ENCODE measurements around the gene SPAG17.

DNA sequence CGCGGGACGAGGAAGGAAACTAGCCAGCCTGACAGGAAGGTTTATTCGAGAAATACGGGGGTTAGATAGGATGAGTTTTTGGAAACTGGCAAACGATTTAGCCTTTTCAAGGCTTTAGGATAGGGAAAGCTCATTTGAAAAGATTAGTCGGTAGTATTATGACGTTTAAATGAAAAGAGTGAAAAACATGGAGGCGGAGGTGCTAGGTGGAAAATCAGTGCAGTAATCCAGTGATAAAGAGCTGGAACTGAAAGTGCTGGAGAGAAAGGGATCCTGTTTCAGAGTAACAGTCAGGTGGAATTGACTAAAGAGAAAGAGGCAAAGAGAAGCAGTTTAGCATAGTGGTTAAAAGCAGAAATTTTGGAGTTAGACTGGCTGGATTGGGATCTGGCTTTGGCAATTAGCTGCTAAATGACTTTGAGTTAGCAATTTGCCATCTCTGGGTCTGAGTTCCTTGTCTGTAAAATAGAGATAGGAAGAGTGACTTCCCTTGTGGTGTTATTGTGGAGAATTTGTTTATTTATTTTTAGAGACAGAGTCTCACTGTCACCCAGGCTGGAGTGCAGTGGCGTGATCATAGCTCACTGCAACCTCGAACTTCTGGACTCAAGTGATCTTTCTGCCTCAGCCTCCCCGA is 1.0 kb downstream of the WDR3 start:
- RRBS, result no CpG with 5 or more reads among the region's 12 CpGs

DNA sequence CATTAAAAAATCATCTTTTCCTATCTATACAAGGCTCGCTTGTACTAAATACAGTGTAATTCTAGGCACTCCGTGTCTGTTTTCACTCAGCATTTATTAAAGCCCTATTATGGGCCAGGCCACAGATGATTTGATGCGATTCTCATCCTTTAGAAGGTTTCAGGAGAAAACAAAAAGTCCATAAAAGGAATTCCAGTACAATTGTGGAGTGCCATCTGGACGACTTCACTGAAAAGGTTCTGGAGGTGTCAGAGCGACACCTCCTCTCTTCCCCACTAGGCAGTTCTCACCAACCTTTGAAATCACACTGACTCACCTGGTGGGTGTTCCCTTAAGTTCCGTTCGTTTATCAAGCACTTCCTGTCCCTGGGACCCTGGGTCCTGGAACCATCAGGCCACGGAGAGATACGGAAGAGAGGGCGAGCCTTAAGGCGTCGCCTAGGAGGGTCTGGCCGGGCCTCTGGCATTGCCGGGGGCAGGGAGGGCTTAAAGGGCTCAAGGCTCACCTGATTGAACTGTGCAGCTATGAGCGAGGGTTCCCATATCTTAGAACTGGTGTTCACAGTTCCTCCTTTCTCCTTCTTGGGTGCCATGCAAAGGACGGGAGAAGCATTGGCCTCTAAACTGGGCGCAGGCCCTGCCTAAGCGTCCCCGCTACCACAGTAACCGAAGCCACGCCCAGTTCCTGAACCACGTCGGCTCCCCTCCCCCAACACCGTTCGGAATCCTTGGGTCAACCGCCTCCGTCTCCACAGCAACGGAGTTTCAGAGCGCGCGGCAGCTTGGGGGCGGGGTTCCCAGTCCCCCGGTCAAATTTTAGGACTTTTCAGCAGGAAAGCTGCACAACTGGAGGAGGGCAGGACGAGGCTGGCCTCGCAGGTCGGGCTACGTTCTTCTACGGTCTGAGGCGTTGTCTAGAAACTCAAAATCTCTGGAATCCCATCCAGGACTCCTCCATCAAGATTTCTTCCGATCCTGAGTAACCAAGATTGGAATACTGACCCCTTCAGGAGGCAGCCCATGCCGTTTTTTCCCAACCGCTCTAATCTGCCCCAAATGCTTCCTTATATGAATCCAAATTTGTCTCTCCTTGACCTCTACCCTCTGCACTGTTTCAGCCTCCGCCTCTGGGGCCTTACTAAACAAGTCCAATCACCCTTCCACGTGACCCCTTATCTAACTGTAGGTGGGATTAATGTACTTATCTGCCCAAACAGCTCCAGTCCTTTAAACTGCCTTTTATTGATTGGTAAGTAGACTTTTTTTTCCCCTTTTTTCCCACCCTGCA is at the start of gene SPAG17:
Gene SPAG17, minus strand, starts transcription at position 664 of the 1,288 bp plus-strand sequence.
- RRBS, result no CpG with 5 or more reads among the region's 44 CpGs

GRCh38 chr1:119032981-119033413 is 44.9 kb upstream of the TBX15 start:
- RRBS, result no CpG with 5 or more reads among the region's 22 CpGs

- RRBS, result no CpG with 5 or more reads among the region's 6 CpGs
Measured at GRCh38 chr1:119046681-119047470, 58.7 kb upstream of the TBX15 start.

DNA sequence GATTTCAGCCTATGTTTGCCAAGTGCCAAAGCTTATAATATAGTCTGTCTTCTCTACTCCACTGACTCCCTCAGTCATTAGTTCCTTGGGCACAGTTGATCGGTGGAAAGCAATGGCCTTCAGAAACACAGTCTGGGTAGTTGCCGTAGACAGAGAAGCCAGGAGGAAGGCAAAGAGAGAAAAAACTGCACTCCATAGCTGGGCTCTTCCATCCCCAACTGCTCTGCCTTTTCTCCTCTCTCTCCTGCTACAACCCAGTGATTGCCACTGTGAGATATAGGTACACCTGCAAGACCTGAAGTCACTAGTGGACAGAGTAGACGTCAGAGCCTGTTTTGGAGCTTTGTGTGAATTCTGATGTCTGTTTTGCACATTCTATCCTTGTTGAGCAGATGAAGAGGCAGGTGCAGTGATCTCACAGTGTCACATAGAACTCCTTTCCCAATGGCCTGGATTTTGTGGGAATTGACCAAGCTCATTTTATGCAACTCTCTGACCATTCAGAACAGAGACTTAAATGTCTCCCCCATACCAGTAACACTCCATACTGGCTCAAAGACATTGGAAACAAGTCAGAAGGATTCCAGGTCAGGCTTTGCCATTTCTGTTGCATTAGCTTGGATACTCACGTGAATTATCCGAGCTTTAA is 2.2 kb downstream of the HAO2 start:
- RRBS, result no CpG with 5 or more reads among the region's 5 CpGs

GRCh38 chr1:119646952-119647900 is 840 bp downstream of the ZNF697 start:
- RRBS, result 2% methylated on average over 5 of the region's 37 CpGs

DNA sequence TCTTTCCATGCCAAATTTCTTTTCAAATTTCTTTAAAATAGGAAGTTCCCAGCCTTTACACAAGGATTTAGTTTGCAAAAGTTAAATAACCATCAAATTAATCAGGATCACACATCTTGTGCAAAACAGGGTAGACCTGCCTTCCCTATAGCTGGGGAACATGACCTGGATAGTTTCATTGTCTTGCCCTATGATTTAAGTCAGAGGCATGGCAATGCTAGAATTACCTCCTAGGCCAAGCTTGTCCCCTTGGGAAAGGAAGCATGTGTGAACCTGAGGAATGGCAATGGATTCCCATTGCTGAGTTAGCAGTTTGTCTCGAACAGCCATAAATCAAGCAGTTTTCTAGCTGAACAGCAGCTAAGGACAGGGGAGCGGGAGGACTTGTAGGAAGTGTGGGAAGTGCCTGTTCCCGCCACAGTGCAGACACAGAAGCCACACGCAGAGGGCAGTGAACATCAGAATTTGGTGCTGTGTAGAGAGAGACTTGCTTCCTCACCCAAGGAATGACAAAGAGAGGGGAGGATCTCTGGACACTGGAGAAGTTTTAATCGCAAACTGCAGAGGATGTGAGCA is 3.7 kb downstream of the PHGDH start:
- RRBS, result no CpG with 5 or more reads among the region's 5 CpGs

- RRBS, result no CpG with 5 or more reads among the region's 3 CpGs
Measured at GRCh38 chr1:119779204-119779611, 10.5 kb upstream of the HMGCS2 start.

GRCh38 chr1:119782649-119783810 is 14.3 kb upstream of the HMGCS2 start:
- RRBS, result no CpG with 5 or more reads among the region's 10 CpGs

DNA sequence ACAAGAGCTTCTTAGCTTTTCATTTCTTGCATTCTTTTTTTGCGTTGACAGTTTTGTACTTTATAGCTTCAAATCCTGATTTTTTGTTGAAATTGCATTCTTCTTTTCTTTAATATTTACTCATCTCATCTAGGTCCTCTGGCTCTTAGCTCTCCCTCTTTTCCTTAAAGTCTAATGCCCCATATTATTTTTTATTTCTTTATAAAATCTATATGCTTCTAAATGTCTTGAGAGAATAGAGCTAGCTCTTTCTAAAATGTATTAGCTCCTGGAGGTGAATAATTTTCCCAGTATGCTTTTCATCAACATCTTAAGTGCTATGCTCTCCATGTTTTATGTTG is 17.4 kb downstream of the ADAM30 start:
- RRBS, result no CpG with 5 or more reads among the region's 1 CpG

GRCh38 chr1:119915754-119916910 is 19.8 kb upstream of the ADAM30 start:
- RRBS, result 97% methylated on average over 4 of the region's 16 CpGs

- RRBS, result no CpG with 5 or more reads among the region's 2 CpGs
Measured at GRCh38 chr1:120461113-120461435, 46.2 kb downstream of the NBPF8 start.

- RRBS, result no CpG with 5 or more reads among the region's 9 CpGs
Measured at GRCh38 chr1:120465949-120466455, 51.2 kb downstream of the NBPF8 start.

DNA sequence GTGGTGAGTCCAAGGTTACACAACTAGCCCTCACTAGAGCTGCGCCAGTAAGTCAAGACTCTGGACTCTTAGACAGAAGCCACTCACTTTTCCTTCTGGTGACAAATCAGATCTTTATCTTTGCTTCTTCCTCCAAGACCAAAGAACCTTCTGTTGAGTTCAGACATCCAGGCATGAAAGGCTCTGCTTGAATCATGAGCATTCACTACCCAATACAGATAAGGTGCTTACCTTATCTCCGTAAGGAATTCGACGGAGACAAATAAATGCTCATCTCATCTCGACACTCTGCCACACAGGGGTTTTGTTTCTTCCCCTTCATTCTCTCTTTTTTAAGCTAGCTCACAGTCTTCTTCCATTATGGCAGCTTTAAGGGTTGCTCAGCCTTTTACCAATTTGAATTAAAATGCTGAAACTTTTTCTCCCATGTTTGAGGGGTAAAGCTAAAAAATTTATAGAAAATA is 116.8 kb downstream of the NBPF8 start:
- RRBS, result no CpG with 5 or more reads among the region's 5 CpGs

GRCh38 chr1:120557497-120558167 is 142.8 kb downstream of the NBPF8 start:
- RRBS, result no CpG with 5 or more reads among the region's 37 CpGs

DNA sequence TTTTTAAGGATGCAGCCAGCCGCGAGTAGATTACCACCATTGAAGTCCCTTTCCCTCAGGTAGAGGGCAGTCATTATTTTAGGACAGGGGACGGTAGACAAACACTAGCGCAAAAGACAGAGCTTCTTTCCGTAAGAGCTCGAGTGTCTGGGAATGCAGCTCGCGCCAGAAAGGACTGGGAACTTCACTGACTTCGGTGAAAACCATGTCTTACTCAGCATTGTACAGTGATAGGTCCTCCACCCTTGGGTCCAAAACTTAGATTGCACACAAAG is 144.4 kb downstream of the NBPF8 start:
- RRBS, result no CpG with 5 or more reads among the region's 9 CpGs

GRCh38 chr1:120941884-120943034 is 52.7 kb downstream of the PPIAL4A start:
- RRBS, result no CpG with 5 or more reads among the region's 49 CpGs

GRCh38 chr1:121118238-121118864 is 65.8 kb downstream of the FAM72B start:
- RRBS, result no CpG with 5 or more reads among the region's 44 CpGs

DNA sequence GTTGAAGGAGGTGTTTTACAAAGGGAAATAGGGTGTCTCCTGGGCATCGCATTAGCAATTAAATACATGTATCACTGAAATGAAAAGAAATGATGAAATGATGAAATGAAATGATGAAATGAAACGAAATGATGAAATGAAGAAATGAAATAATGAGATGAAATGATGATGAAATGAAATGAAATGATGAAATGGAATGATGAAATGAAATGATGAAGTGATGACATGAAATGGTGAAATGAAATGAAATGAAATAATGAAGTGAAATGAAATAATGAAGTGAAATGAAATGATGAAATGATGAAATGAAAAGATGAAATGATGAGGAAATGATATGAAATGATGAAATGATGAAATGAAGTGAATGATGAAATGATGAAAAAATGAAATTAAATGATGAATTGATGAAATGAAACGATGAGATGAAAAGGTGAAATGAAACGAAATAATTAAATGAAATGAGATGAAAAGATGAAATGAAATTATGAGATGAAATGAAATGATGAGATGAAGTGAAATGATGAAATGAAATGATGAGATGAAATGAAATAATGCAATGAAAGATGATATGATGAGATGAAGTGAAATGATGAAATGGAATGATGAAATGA is 215.4 kb downstream of the SRGAP2C start:
- RRBS, result no CpG with 5 or more reads among the region's 4 CpGs

DNA sequence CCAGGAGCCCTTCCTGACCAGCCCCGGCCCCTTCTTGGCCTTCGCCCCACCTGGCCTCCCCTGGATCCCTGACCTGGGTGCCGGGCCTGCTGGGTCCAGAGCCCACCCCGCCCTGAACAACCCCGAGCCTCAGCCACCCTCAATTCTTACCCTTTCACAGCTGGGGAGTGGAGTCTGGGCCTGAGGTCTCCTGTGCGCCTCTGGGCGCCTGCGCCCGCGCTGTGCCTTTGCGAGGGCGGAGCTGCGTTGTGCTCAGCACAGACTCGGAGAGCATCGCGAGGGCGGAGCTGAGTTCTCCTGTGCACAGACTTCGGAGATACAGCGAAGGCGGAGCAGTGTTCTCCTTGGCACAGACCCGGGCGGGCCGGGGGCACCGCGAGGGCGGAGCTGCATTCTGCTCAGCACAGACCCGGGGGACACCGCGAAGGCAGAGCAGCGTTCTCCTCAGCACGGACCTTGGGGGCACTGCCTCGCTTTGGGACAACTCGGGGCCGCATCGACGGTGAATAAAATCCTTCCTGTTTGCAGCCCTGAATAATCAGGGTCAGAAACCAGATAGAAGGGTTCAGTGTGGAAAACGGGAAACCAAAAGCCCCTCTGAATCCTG is 481.2 kb downstream of the H3-7 start:
- RRBS, result no CpG with 5 or more reads among the region's 37 CpGs